Epithelial cell of proximal tubule (primary cell): ENCODE data around the gene DCLK1.

GRCh38 chr13:32159195-32159520, 127.6 kb downstream of the FRY start:
- RAMPAGE, long total RNA, result no peak
- RRBS, result no CpG with 5 or more reads among the region's 1 CpG

DNA sequence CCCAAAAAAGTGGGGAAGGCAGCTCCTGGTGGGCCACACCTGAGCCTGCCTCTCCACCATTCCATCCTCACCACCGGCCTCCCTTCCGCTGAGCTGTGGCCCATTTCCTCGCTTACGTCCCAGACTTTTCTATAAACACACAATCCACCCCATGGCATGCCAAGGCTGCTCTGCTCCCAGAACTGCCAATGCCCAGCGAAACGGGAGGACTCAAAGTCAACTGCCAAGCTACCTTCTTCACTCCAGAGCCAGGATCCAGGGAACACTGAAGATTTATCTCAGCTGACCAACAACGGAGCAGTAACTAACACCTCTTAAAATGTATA, 2.8 kb downstream of the N4BP2L1 start:
- RAMPAGE, long total RNA, result no peak
- RRBS, result no CpG with 5 or more reads among the region's 7 CpGs

- RAMPAGE, long total RNA, result no peak
- RRBS, result no CpG with 5 or more reads among the region's 8 CpGs
Observed at GRCh38 chr13:32428739-32429570, 1.0 kb upstream of the N4BP2L1 start.

DNA sequence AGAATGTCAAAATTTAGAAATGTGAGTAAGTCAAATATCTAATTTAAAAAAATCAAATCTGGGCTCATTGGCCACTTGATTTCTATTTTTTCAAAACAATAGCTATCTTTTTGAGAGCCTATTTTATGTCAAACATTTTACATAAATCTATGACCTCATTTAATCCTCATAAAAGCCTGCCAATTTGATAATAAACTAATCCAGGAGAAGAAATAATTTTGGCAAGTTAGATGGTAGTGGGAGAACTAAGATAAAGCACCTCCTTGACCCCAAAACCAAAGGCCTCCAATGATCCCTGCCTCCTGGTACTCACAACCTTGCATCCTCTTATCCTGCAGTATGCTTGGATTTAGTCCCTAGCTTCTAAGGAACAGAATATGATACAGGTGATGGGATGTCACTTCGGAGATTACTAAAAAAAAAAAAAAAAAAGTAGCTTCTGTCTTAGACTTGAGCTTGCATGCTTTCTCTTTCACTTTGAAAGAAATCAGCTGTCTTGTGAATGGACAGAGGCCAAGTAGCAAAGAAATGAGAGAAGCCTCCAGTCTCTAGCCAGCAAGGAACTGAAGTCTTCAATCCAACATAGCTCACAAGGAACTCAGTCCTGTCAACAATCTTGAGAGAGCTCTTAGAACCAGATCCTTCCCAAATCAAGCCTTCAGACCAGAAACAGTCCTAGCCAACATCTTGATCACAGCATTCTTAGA, 8.0 kb downstream of the N4BP2L2 start:
- RAMPAGE, long total RNA, result no peak
- RRBS, result no CpG with 5 or more reads among the region's 1 CpG

- RAMPAGE, long total RNA, result no peak
- RRBS, result no CpG with 5 or more reads among the region's 10 CpGs
Observed at GRCh38 chr13:32769994-32770656, 183.9 kb downstream of the PDS5B start.

GRCh38 chr13:32789954-32790407, 203.7 kb downstream of the PDS5B start:
- RAMPAGE, long total RNA, result no peak
- RRBS, result no CpG with 5 or more reads among the region's 3 CpGs

DNA sequence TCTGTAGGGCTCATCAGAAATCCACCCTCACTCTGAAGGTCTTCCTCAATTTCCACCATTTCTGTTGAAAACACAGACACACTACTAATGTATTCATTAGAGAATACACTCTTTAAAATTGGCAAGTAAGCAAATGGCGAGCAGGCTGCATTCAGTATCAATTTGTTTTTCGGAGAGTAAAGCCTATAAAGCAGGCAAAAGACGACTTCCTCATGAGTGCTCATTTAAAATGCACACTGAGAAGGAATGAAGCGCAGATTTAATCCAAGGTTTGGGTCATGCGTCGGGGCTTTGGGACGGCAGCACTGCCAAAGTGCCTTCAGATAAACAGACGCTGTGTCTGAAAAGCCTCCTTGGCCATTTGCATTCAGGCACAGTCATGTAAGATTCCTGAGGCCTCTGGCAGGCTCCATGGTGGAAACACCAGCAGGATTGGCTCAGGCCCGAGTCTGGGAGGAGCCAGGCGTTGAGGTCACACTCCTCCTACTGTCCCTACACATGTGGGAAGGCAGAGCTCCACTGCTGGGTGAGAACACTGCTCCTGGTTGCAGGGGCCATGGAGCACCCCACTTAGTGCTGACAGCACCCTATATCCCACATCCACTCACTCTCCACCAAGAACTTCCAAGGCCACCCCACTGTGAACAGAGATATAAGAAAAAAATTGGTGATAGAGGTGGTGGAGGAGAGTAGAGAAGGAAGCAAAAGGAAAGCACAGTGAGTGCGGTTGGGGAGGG, 113.4 kb upstream of the KL start:
- RAMPAGE, long total RNA, result no peak
- RRBS, result no CpG with 5 or more reads among the region's 11 CpGs

DNA sequence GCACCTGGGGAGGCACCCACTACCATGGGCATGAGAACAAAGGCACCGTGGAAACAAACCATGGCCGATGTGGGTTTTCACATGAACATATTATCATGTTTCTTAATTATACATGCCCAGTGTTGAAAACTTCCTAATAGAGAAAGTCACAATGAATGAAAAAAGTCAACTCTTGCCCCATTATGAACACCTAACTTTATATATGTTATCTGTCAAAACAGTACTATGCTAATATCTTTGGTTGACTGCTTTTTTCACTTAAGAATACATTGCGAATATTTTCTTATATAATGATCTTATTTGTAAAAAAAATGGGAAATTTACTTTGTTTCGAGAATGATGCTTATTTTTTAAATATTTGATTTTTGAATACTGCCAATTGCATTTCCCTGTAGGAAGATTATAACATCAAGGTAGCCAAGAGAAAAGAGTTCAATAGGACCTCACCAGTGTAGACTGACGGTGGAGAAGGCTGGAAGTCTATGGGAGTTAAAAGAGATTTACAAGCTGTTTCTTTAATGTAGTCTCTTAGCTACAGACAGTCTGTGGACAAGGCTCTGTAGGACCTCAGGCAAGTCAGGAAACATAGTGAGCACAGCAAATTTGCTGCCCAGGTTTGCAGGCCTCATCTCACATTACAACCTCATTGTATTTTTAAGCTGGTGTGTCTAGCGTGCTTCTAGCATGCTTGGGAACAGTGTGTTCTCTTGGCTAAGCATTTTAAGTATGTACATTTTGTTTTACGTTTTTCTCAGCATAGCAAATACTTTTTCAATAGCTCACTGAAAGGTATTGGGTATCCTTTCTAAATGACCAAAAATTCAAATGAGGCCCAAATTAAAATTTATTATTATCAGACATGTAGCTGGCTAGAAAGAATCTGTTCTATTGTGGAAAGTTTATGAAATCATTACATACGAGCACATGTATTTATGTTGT, 113.4 kb downstream of the STARD13 start:
- RAMPAGE, long total RNA, result no peak
- RRBS, result no CpG with 5 or more reads among the region's 8 CpGs

GRCh38 chr13:33182750-33183321, 102.7 kb downstream of the STARD13 start:
- RAMPAGE, long total RNA, result no peak
- RRBS, result no CpG with 5 or more reads among the region's 10 CpGs

GRCh38 chr13:33279771-33280255, 5.7 kb downstream of the STARD13 start:
- RAMPAGE, long total RNA, result no peak
- RRBS, result no CpG with 5 or more reads among the region's 1 CpG

DNA sequence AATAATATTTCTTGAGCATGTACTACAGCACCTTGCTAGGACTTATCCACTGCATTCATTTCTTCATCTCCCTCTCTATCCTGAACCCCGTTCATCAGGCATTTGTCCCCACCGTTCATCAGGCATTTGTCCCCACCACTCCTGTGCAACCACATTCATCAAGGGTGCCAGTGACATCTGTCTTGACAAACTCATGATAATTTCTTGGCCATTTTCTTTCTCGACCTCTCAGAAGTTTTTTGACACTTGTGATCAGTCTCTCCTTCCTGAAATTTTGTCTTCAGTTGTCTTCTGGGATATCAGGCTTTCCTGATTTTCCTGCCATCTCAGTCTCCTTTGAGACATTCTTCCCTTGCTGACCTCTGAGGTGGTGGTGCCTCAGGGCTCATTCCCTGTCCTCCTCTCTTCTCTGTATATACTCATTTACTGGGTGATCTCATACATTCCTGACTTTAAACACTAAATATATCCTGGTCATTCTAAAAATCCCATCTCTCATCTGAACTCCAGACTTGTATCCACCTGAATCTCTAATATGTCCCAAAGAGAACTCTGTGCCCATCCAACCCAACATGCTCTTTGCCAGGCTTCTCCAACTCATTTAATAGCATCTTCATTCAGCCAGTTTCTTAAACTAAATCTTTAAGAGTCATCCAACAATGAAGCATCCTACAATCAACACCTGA, 31.3 kb upstream of the STARD13 start:
- RAMPAGE, long total RNA, result no peak
- RRBS, result no CpG with 5 or more reads among the region's 3 CpGs

GRCh38 chr13:33536946-33537639, 251.5 kb upstream of the STARD13 start:
- RAMPAGE, long total RNA, result no peak
- RRBS, result no CpG with 5 or more reads among the region's 8 CpGs

DNA sequence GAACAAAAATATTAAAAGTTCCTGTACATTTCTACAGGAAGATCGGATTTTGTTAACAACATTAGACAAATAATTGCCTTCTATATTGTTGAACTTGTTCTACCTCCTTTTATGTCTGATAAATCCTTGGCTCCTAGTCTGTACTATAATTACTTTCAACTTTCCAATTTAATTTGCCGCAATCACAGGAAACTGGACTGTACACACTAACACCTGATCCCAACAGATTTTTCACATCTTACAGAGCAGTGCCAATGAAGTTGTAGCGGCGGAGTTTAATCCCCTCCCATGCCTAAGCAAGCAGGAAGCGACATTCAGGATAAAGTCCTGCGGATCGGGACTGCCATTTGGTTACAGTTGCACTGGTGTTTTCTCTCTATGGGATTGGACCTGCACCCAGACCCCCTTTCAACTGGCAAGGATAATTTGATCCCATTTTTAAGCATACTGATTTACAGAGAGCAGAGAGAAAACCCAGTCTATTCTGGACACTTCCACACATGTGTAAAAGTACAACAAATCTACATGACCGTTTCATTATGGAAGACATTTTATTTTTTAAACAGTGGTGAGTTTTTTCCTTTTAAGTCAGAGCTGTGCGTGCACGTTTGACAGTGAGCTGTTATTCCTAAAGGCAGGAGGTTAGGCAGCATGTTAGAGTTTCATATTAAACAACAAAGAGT, 141.9 kb upstream of the RFC3 start:
- RAMPAGE, long total RNA, result no peak
- RRBS, result no CpG with 5 or more reads among the region's 10 CpGs

GRCh38 chr13:33679168-33679695, 138.7 kb upstream of the RFC3 start:
- RAMPAGE, long total RNA, result no peak
- RRBS, result no CpG with 5 or more reads among the region's 11 CpGs

- RAMPAGE, long total RNA, result no peak
- RRBS, result no CpG with 5 or more reads among the region's 1 CpG
Observed at GRCh38 chr13:33721780-33722284, 96.1 kb upstream of the RFC3 start.

GRCh38 chr13:34155692-34156683, 338.0 kb downstream of the RFC3 start:
- RAMPAGE, long total RNA, result no peak
- RRBS, result no CpG with 5 or more reads among the region's 14 CpGs

DNA sequence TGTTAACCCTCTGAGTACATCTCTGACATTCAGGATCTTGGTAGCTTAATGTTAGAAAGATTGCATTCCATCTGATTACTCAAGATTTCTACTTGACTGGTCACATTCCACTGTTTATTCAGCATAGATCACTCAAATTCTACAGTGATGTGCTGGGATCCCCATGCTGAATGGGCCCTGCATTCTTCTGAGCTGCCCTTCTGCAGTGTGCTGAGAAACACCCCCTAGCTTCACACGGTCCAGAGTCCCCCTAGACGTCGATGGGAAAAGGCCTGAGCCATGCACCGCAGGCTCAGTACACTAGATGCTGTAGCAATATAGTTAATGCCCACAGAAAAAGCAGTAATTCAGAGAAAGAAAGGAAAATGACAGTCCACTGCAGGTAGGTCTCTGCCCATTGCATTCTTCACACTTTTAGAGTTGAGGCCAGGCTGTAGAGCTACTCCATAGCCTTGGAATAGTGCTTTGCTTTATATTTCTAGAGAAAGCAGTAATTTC, 295.6 kb upstream of the MAB21L1 start:
- RAMPAGE, long total RNA, result no peak
- RRBS, result no CpG with 5 or more reads among the region's 4 CpGs

GRCh38 chr13:35848217-35848520, 283.0 kb downstream of the DCLK1 start:
- RAMPAGE, long total RNA, result no peak

DNA sequence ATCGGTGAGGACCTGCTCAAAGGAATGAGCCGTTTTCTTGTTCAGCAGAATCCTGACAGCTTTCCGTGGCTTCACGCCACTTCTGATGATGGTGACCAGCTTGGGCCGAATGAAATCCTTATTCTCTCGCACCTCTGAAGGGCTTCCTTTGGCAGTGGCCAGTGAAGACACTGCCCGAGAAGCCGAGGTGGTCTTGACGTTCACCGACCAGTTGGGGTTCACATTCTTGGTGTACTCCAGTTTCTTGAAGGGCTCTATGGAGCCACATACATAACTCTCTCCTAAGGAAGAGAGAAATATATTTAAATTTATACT, 19.3 kb downstream of the DCLK1 start:
- RAMPAGE, long total RNA, result no peak
- RRBS, result no CpG with 5 or more reads among the region's 10 CpGs

GRCh38 chr13:36131226-36131793, at the start of gene DCLK1:
TSS of gene DCLK1 (minus strand) at chr13:36131382.
- RAMPAGE, long total RNA, result no peak
- RRBS, result 2% methylated on average over 4 of the region's 45 CpGs